NB4 (cell line): ENCODE results near the genes TECR, NDUFB7, NOTCH3 and AKAP8.

DNA sequence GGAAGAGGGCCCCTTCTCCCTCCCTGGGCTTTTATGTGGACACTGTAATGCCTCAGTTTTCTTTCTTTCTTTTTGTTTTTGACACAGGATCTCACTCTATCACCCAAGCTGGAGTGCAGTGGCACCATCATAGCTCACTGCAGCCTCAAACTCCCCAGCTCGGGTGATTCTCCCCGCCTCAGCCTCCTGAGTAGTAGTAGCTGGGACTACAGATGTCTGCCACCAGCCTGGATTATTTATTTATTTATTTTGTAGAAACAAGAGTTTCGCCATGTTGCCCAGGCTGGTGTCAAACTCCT is 722 bp upstream of the ADGRE5 start:
- RRBS = no CpG with 5 or more reads among the region's 3 CpGs

- RRBS = no CpG with 5 or more reads among the region's 48 CpGs
These were observed 9.2 kb downstream of the DDX39A start for GRCh38 chr19:14409619-14410727.

DNA sequence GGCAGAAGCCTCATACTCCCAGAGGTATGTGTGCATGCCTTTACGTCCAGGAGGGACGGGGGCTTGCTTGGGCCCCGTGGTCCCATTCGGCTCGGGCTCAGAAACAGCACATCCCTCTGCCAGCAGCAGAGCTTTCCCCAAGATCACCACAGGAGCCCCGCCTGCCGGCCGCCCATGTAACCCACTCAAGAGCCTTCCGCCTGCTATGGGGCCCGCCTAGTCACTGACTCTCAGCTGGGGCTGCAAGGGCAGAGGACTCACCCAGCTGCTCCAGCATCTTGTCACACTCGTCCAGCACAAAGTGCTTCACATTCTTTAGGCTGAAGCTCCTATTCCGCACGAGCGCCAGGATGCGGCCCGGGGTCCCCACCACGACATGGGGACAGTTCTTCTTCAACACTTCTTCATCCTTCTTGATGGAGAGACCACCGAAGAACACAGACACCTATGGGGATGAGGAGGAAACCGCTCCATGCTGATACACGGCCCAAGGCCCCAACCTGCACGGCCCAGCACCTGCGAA is 8.4 kb downstream of the DDX39A start:
- RRBS = no CpG with 5 or more reads among the region's 22 CpGs

GRCh38 chr19:14476626-14477161 is 1.5 kb upstream of the PTGER1 start:
- RRBS = 25% methylated on average over 7 of the region's 18 CpGs

GRCh38 chr19:14482336-14483027 is 7.3 kb upstream of the PTGER1 start:
- RRBS = no CpG with 5 or more reads among the region's 20 CpGs

DNA sequence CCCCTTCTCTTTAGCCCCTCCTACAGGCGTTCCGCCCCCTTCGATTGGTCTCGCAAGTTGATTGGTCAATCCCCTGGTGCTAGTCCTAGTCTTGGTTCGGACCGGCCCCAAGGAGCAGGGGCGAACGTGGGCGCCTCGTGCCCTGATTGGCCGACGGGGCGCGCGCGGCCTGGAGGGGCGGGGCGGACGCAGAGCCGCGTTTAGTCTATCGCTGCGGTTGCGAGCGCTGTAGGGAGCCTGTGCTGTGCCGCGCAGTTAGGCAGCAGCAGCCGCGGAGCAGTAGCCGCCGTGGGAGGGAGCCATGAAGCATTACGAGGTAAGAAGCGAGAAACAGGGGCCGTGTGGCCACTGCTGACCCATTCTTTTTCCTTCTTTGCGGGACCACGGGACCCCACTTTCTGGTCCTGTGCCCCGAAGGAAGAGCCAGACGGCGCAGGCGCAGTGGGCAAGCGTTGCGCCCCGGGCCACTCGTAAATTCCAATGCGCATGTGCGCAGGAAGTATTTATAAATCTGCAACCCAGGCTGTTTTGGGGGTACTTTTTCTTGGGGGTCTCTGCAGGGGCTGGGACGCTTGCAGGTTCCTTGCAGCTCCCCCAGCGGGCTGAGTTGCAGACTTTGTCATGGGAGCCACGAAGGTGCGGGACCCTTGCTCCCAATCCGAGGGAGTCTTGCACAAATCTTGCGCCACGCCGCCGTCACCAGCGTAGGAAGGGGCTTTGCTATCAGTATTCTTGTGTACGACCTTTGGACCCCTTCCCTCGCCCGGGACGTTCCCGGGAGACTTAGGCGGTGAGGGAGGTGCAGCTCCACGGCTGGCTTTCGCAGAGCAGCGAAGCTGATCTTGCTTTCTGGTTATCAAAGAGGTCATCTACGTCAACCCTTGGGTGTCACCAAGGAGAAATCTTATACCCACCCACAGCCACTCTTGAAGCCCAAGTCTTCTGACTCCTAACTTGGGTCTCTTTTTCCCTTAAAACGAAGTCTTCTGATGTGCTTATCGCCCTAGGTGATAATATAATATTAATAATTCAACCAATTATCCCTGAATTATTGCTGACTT is at the start of gene TECR:
Gene TECR, plus strand, starts transcription at position 199 of the 1,061 bp plus-strand sequence.
- RRBS = no CpG with 5 or more reads among the region's 68 CpGs

- RRBS = no CpG with 5 or more reads among the region's 23 CpGs
These were observed 20.9 kb downstream of the TECR start for GRCh38 chr19:14550078-14550997.

DNA sequence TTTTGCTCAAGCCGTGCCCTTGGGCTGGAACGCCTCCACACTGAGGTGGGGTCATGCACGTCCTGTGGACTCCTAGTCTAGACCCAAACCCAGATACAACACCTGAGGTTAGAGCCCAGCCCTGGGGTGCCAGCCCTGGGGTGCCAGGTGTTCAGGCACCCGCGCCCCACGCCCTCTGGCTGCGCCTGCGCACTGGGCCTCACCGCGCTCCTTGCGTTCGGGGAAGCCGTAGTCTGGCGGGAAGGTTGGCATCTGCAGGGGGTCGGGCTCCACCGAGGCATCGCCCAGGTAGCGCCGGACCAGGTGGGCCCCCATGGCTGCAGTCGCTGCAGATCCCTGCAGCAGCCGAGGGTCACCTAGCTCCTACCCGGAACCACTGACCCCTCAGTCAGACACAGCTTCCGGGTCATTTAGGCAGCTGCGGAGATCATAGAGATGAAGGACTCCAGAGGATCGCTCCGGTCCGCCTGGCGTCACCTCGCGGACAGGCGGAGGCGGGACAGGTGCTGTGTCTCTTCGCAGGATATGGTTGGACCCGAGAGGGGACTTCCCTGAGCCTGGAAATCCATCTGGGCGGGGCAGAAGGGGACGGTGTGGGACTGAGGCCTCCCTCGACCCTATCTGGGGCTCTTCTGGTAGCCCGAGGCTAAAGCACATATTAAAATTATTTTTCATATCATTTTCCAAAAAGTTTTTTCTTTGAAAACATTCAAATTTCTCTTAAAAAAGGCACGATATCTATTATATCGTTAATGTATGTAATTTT is at the start of gene NDUFB7:
Gene NDUFB7, minus strand, starts transcription at position 381 of the 766 bp plus-strand sequence.
- RRBS = under 1% methylated on average over 6 of the region's 40 CpGs

DNA sequence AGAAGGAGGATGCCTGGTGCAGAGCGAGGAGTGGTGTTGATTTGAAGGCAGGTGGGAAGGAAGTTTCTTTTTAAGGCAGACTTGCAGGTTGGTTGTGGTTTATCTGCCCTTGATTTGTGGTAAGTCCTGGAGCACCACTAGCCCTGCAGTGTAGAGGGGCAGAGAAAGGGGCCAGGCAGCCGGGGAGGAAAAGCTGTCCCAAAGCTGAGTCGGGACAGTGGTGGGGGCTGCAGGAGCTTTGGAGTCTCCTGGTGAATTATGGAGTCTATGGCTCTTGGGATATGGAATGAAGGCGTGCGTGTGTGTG is 24.8 kb downstream of the ZNF333 start:
- RRBS = no CpG with 5 or more reads among the region's 5 CpGs

- RRBS = no CpG with 5 or more reads among the region's 11 CpGs
These were observed 43.1 kb downstream of the ADGRE2 start for GRCh38 chr19:14735044-14735866.

- RRBS = 92% methylated on average over 7 of the region's 20 CpGs
These were observed 7.9 kb upstream of the ADGRE2 start for GRCh38 chr19:14786263-14786690.

GRCh38 chr19:14837643-14837842 is 2.6 kb upstream of the OR7A5 start:
- RRBS = no CpG with 5 or more reads among the region's 4 CpGs

DNA sequence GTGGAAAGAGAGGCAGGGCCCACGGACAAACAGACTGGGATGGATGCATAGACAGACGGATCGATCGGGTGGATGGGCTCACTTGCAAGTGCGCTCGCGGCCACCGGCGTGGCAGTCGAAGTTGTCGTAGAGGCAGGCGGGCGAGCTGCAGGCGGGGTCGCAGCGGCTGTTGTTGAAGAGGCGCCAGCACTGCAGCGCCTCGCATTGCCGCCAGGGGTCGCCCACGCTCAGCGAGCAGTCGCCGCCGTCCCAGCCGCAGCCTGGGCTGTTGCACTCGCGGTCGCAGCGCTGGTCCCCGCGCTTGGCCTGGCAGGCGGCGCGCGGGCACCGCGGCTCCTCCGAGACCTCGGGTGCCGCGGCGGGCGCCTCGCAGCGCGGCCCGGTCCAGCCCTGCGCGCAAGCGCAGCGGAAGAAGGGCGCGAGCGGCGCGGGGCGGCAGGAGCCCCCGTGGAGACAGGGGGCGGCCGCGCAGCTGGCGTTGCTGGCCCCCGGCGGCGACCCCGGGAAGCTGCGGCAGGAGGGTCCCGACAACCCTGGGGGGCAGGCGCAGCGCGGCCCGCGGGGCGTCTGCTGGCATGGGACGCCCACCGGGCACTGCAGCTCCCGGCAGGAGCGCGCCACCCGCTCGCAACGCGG is 23.2 kb downstream of the NOTCH3 start:
- RRBS = 57% methylated on average over 8 of the region's 85 CpGs

DNA sequence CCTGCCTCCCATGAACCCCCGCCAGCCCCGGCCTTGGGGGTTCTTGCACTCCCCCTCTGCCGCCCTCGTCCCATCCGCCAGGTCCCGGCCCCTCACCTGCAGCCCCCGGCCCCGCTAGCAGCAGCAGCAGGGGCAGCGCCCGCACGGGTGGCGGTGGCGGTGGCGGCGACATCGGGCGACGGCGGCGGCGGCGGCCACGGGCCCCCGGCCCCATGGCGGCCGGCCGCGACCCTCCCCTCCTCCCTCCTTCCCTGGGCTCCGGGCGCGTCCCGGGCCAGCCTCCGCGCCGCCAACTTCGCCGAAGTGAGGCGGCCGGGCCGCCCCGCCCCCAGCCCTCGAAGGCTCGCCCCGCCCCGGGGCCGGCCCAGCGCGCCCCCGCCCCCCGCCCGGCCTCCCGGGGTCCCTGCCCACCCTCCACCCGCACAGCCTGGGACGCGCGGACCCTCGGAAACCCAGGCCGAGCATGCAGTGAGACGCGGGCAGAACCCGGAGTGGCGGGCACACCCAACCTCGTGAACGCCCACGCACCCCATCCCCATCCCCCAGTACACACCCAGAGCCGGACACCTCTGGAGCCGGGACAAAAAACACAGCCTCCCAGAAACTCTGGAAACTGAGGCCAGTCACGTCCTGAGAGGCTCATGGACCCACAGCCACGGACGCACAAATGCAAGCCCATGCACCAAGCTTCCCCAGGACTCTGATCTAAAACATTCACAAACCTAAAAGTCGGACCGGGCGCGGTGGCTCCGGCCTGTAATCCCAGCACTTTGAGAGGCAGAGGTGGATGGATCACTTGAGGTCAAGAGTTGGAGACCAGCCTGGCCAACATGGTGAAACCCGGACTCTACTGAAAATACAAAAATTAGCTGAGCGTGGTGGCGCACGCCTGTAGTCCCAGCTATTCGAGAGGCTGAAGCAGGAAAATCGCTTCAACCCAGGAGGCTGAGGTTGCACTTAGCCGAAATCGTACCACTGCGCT is at the start of gene NOTCH3:
Gene NOTCH3, minus strand, starts transcription at position 304 of the 982 bp plus-strand sequence.
- RRBS = 41% methylated on average over 35 of the region's 84 CpGs

GRCh38 chr19:15234317-15235070 is 2.2 kb upstream of the EPHX3 start:
- RRBS = no CpG with 5 or more reads among the region's 10 CpGs

- RRBS = 99% methylated on average over 2 of the region's 31 CpGs
These were observed 7.3 kb upstream of the EPHX3 start for GRCh38 chr19:15239400-15240143.

DNA sequence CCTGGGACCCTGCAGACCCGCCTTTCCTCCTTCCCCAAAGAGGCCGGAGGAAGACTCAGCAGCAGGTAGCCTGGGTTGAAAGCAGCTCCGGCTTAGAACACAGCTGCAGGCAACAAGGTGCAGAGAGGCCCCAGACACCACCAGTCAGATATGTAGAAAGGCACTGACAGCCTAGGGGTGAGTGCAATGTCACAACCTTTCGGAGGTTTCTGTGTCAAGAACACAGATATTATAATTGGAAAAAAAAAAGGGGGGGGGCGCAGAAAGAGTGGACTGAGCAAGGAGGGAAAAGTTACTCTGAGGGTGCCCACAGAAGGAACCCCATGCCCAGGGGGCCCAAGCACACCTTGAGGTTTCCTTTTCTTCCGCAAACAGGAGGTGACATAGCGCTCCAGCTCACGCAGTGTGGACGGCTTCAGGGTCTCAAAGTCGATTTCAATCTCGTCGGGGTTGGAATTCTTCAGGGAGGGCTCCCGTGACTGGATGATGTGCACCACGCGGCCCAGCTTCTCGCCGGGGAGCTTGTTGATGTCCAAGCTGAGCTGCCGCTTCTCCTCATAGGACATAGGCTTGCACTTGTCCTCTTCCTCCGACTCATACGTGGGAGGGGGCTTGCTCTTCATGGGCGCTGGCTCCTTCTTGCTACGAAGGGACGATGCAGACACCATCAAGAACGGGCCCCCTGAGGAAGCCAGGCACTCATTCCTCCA is 22.9 kb upstream of the EPHX3 start:
- RRBS = no CpG with 5 or more reads among the region's 24 CpGs

- RRBS = 1% methylated on average over 76 of the region's 100 CpGs
These were observed 441 bp downstream of the BRD4 start for GRCh38 chr19:15331806-15332389.

GRCh38 chr19:15377915-15378385 is 1.6 kb downstream of the AKAP8 start:
- RRBS = 5% methylated on average over 5 of the region's 19 CpGs

DNA sequence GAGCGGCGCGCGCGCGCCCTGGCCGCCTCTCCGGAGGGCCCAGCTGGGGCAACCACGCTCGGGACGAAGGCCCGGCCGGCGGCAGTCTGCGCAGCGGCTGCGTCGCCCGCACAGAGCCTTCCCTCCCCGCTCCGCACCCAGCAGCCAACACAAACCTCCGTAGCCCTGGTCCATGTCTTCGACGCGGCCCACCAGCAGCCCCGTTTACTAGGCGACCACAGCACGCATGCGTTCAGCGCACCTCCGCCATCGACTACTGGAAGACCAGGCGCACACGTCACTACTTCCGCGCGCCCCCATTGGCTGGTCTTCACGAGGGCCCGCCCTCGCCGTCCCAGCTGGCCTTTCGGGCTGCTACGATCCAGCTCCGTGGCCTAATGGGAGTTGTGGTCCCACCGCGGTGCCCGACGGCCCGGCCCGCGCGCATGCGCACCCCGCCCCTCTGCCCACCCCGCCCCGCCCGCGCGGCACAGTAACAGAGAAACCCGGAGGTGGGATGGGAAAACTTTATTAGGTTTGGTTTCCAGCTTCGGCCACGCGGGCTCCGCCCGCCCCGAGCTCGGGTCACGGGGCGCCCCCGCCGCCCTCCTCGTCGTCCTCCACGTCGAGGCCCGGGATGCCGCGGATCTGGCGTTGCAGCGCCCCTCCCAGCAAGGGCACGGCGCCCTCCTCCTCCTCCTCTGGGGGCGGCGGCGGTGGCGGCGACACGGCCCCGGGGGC is at the start of gene AKAP8:
Gene AKAP8, minus strand, starts transcription at position 230 of the 720 bp plus-strand sequence.
- RRBS = 2% methylated on average over 36 of the region's 89 CpGs